Right lobe of liver (tissue), 4 donors: ENCODE measurements around a stretch of chr2.

- PRO-cap, 4 experiments: no peak in any of the 4 experiments
- RAMPAGE, long total RNA, 2 experiments: no peak in any of the 2 experiments
These were observed 68.1 kb downstream of the RHOB start for GRCh38 chr2:20514903-20515373.

DNA sequence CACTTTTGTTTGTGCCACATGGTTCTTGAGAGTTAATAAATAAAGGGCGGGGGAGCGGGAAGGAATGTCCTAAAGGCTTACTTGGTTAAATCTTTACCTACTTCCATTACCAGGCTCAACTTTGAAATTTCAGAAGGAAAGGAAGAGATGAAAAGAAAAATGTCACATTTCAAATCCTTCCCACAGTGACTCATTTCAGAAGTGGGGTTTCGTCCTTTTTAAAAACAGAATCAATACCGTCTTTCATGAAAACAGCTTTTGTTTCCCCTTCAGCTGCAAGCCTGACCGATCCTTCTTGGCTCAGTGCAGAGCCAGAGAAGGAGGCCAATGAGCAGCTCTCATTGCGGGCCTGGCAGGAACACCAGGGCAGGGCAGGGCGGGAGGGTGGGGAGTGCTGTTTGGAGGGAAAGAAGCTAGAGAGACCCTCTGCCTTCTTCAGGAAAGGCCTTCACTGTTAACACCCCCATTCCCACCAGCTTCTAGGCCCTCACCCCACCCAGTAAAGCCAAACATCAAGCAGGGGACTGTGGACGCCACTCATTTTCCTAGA, 70.1 kb downstream of the RHOB start:
- PRO-cap, 4 experiments: no peak in any of the 4 experiments
- RAMPAGE, long total RNA, 2 experiments: no peak in any of the 2 experiments

DNA sequence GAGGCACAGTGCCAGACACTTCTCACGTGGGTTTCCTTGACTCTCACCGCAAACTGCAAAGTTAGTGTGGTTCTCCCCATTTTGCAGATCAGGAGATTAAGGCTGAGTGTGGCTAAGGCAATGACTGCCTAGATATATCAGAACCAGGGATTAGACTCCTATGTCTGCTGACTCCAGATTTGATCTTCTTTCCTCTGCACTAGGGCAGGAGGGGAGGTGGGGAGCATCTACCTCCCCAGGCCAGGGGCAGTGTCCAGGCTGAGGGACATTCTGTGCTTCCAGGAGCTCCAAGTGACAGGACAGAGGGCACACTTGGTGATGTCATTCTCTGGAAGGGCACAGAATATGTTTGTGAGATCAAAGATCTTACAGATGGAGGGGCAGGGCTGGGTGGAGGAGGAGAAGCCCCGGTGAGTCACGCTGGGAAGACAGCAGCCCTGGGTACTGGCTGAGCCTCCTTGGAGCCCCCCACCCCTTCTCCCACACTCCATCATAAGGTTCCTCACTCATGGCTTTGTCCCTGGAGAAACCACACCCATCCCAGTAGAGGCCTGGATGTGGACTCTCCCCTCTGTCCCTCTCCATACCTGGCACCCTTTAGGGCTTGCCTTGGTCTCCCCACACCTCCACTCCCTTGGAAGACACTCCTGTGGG, 92.4 kb downstream of the RHOB start:
- PRO-cap, 4 experiments: peak in 2 of 4 experiments; most common plus-strand start position 371 of the sequence (in 1); most common minus-strand start position 293 of the sequence (in 1)
- RAMPAGE, long total RNA, 2 experiments: no peak in any of the 2 experiments

DNA sequence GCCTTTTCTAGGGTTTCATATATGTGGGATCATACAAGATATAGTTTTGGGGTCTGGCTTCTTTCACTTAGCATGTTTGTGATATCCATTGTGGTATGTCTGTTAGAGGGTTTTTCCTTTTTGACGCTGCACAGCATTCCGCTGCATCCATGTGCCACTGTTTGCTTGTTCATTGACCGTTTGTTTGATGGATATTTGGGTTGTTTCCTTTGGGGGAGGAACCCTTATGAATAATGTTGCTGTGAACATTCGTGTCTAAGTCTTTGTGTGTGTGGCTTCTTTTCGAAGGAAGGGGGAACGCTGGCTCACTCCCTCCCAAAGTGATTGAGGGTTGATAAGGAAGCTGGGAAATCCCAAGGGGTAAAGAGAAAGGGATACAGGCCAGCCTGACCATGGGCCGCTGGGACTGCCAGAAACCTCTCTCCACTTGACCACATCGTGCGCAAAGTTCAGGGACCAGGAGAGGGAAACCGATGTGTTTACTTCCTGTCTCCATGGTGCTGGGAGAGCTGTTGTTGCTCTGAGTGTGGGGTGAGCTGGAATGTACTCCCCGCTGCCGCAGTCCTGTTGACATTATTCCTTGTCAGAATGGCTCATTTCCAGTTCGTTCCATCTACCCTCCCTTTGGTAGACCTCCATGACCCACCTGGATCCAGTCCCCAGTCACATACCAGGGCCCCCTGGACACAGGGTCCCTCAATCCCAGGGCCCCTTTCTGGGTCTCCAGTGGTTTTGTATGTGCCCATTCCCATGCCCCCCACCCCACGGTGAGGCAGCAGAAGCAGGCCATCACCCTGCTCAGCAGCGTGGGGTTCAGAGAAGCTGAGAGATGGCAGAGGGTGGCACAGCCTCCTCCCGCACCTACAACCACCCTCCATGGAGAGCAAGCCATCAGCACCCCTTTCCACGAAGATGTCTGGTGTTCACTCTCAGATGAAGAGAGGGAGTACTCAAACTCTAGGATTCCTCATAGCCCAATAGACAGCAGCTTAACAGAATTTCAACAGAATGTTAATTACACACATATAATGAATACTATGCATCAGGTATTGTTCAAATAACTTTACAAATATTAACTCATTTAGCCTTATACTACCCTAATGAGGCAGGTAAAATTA, 39.5 kb downstream of the HS1BP3 start:
- PRO-cap, 4 experiments: peak in 4 of 4 experiments; most common plus-strand start position 496 of the sequence (in 1); most common minus-strand start position 429 of the sequence (in 4)
- RAMPAGE, long total RNA, 2 experiments: no peak in any of the 2 experiments

GRCh38 chr2:20641138-20642099, 9.5 kb downstream of the HS1BP3 start:
- PRO-cap, 4 experiments: peak in 2 of 4 experiments; most common plus-strand start chr2:20641612 (in 1); most common minus-strand start chr2:20641476 (in 1)
- RAMPAGE, long total RNA, 2 experiments: no peak in any of the 2 experiments

DNA sequence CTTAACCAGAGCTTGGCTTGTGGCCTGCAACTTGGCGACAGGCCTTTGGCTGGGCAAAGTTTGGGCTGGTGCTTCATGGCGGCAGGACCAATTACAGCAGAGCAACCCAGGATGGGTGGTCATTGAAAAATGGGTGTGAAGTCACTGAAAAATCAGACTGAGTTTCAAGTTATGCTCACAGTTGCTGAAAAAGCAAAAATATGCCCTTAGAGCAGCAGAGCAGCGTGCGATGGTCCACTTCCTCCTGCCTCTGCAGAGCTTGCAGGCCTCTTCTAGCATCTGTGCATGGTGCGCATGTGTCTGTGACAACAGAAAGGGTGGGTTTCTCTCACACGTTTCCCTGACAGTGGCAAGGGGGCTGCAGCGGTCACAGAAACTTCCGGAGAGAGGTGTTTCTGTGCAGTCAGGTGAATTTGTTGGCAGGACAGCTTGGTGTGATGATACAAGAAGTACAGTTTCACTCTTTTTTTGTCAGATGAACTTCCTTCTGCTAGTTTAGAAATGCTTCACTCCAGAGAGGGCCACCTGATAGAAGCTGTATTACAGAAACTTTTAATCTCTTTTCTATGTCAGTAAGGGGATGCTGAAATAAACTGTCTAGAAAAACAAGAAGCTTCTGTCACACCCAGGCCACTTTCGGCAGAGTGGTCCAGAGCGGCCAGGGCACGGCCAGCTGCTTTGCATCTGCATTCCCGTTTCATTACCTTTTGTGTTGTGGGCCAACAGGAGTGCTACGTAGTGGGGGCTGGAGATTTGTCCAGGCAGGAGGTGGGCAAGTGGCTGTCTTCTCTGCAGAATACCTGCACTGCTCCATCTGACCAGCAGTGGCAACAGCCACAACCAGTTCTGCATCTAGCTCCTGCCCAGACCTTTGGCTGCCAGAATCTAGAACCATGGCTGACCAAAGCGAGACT, 10.0 kb downstream of the GDF7 start:
- PRO-cap, 4 experiments: no peak in any of the 4 experiments
- RAMPAGE, long total RNA, 2 experiments: no peak in any of the 2 experiments

GRCh38 chr2:20796465-20796918, 26.4 kb downstream of the LDAH start:
- PRO-cap, 4 experiments: peak in 4 of 4 experiments; most common plus-strand start chr2:20796719 (in 4)
- RAMPAGE, long total RNA, 2 experiments: no peak in any of the 2 experiments

GRCh38 chr2:21014872-21015491, 28.9 kb downstream of the APOB start:
- PRO-cap, 4 experiments: peak in 2 of 4 experiments; most common minus-strand start chr2:21015145 (in 1)
- RAMPAGE, long total RNA, 2 experiments: no peak in any of the 2 experiments

- PRO-cap, 4 experiments: peak in 2 of 4 experiments; most common plus-strand start chr2:21037909 (in 1); most common minus-strand start chr2:21037728 (in 2)
- RAMPAGE, long total RNA, 2 experiments: no peak in any of the 2 experiments
These were observed 6.1 kb downstream of the APOB start for GRCh38 chr2:21037675-21038348.

DNA sequence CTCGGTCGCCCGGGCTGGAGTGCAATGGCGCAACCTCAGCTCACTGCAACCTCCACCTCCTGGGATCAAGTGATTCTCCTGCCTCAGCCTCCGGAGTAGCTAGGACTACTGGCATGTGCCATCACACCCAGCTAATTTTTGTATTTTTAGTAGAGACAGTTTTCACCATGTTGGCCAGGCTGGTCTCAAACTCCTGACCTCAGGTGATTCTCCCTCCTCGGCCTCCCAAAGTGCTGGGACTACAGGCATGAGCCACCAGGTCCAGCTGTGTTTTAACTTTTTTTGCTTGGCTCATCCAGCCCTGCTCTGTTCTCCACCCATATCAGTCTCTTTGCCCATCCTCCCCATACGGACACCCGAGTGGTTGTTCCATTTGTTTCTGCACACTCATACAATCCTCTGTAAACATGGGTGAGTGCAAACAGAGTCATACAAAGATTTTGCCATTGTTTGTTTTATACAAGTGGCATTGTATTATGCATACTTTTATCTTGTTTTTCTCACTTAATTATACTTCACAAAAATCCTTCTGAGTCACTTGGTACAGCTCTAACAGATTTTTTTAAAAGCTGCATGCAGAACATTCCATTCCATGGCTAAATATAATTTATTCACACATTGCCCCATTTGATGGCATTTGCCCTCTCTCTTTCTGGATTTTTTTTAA, 5.4 kb downstream of the APOB start:
- PRO-cap, 4 experiments: peak in 3 of 4 experiments; most common minus-strand start position 326 of the sequence (in 2)
- RAMPAGE, long total RNA, 2 experiments: no peak in any of the 2 experiments

DNA sequence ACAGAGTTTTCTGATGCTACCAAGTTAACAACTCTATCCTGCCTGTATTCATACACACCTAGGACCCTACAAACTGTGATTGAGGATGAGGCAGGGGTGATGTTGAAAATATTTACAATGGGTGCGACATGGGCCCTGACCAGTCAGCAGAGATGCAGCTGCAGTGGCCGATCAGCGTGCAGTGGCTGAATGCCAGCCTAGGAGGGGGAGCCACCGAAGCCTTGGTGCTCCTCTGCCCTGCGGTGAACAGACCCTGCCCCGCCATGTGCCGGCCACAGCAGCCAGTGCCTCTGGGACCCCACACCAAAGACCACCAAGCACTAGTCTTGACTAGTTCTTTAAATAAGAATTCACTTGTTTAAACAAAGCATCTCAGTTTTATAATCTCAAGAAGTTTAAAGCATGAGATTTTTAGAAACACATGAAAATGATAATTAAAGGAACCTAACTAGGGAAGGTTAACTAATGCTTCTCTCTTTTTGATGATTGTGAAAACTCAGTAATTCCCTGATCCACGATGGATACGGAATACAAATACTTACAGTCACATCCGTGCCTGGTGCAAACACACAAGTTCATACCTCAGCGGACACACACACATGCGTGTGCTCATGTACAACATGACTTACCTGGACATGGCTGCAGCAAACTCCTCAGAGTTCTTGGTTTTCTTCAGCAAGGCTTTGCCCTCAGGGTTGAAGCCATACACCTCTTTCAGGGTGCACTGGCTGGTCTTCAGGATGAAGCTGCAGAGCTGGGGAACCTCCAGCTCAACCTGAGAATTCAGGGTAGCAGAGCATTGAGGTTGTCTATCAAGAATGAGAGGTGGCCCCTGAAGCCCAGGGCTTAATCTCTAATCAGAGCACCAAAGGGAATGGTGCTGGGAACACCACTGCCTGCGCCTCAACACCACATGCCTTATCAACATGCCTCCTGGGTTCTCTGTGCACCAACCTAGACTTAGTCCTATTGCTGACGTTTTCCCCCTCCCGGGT, 3.3 kb downstream of the APOB start:
- PRO-cap, 4 experiments: peak in 4 of 4 experiments; most common plus-strand start position 193 of the sequence (in 1); most common minus-strand start position 324 of the sequence (in 3)
- RAMPAGE, long total RNA, 2 experiments: no peak in any of the 2 experiments

DNA sequence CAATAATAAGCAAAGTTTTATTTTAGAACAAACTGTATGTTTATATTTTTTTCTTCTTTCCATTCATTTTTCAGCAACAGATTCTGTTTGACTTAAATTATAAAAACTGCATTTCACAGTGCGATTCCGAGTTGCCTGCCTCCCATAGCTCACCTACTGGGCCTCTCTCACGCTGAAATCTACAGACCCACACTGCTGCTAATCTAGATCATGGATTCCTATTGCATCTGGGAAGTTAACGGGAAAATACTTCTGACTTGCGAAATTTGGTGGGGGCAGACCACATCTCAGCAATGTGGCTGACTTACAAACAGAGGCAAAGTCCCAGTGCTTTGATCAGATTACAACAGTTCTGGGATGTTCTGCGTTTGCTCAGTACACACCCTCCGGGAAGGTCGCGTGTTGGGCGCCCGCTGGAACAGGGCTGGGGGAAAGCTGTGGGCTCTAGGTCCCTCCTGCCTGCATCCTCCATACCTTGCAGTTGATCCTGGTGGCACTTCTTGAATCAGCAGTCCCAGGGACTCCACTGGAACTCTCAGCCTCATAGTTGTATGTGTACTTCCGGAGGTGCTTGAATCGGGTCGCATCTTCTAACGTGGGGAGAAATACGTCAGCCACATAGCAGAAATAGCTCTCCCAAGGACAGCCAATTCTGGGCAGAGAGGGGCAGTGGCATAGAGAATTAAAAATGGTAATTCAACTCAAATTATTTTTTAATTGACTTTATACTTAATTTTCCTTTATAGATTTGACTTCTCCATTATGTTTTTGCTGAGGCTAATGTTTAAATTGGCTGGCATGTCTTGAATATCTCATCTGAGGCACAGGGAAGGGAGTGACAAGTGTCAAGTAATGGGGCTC, 1.8 kb downstream of the APOB start:
- PRO-cap, 4 experiments: peak in 4 of 4 experiments; most common plus-strand start position 346 of the sequence (in 2); most common minus-strand start position 295 of the sequence (in 2)
- RAMPAGE, long total RNA, 2 experiments: start-site peak on the plus strand in 1 of 2 experiments, centred at position 572 of the sequence, 16 reads per replicate

DNA sequence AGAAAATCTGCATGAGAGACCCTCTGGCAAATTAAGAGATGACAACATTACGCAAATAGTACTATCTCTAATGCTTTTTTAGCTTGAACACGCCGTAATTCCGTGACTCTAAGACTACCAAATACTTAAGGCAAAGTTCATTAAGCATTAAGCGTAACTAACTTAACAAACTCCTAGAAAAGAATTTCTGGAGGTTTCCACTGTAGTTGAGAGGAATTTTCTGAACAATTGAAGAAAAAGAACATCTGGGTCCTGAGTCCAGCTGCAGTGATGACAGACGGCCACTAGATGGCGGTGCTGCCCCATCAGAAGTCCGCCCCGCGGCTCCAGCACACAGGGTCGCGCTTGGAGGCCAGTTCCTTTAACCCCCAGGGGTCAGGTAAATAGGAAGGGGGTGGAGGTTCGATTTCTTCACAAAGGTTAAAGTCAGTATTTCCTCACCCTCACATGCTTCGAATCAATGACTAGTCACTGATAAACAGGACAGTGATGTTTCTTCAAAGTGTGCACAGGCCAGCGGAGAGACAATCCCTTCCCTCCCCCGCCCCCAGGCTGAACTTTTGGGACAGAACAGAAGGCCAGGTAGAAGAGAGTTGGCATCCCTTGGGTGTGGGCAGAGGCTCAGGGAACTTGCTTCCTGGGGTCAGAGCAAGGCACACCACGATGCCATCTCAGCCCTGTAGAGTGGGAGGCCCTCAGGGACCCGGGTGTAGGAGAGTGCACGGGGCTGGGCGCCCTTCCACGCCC, 952 bp downstream of the APOB start:
- PRO-cap, 4 experiments: peak in 4 of 4 experiments; most common plus-strand start position 500 of the sequence (in 3); most common minus-strand start position 113 of the sequence (in 3)
- RAMPAGE, long total RNA, 2 experiments: no peak in any of the 2 experiments

GRCh38 chr2:21070325-21071347, 26.8 kb upstream of the APOB start:
- PRO-cap, 4 experiments: peak in 4 of 4 experiments; most common plus-strand start chr2:21070926 (in 3); most common minus-strand start chr2:21070414 (in 4)
- RAMPAGE, long total RNA, 2 experiments: start-site peak on the plus strand in 2 of 2 experiments, at chr2:21070920-21070979 at its widest, 110 to 228 reads per replicate

DNA sequence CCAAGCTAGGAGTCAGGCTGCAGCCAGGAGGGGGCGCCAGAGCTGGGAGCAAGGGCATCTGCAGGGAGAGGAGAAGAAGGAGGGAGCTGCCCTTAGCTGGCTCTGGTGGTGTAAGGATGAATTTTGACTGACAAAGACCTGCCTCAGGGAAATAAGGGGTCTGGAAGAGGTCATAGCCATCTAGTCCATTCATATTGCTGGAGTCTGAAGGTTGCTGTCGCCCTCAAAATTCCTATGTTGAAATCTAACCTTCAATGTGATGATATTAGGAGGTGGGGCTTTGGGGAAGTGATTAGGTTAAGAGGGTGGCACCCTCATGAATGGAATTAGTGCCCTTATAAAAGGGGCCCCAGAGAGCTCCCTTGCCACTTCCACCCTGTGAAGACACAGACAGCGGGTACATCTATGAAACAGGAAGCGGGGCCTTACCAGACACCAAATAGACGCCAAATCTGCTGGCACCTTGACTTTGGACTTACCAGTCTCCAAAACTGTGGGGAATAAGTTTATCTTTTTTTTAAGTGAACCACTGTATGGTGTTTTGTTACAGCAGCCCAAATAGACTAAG, 298.5 kb downstream of the TDRD15 start:
- PRO-cap, 4 experiments: peak in 2 of 4 experiments; most common plus-strand start position 57 of the sequence (in 1); most common minus-strand start position 234 of the sequence (in 1)
- RAMPAGE, long total RNA, 2 experiments: no peak in any of the 2 experiments

- PRO-cap, 4 experiments: peak in 3 of 4 experiments; most common minus-strand start chr2:21603850 (in 3)
- RAMPAGE, long total RNA, 2 experiments: no peak in any of the 2 experiments
These were observed 479.9 kb downstream of the TDRD15 start for GRCh38 chr2:21603775-21604030.

GRCh38 chr2:23268454-23268828, 116.5 kb upstream of the KLHL29 start:
- PRO-cap, 4 experiments: peak in 1 of 4 experiments; most common minus-strand start chr2:23268605 (in 1)
- RAMPAGE, long total RNA, 2 experiments: no peak in any of the 2 experiments

- PRO-cap, 4 experiments: peak in 3 of 4 experiments; most common plus-strand start chr2:23361003 (in 3)
- RAMPAGE, long total RNA, 2 experiments: no peak in any of the 2 experiments
These were observed 24.1 kb upstream of the KLHL29 start for GRCh38 chr2:23360839-23361302.

DNA sequence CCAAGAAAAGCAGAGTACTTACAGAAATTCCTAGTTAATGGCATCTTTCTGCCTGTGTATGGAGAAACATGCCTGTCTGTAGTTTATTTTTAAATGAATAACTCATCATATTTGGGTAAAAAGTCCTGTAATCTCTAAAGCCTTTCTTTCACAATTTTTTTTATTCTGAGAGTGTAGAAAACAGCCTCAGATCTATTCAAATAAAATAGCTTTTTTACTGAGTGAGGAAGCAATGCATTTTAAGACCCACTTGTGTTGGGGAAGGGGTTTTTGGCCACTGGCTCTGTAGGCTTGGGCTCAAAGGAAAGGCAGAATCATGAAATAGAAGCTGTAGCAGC, 82.4 kb downstream of the KLHL29 start:
- PRO-cap, 4 experiments: no peak in any of the 4 experiments
- RAMPAGE, long total RNA, 2 experiments: no peak in any of the 2 experiments

DNA sequence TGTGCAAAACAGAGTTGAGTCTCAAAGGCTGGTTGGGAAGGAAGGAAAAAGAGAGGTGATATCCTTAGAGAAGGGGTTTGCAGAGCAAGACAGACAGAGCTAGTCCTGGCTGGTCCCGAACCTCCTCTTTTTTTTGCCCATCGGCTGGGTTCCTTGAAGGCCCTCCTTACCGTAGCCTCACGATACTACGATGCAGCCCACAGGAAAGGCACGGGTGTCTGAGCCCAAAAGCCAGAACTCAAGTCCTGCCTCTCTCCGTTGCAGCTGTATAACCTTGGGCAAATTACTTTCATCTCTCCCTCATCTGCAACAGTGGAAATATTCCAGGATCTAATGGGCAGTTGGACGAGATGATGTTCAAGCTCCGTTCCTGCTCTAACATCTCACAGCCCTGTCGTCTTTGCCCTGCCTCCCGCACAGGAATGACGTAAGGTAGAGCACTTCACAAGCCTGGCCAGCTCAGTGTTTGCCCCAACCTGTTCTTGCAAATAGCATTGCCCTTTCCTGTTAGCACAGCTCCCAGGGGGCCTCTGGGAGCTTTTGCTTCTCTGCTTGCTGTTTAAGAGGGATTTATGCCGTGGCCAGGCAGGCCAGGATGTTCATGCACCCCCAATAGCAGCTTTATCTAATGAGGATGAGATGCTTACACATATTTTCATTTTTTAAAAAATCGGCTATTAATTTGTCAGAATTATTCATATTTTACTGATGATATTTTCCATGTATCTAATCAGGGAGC, 107.9 kb downstream of the KLHL29 start:
- PRO-cap, 4 experiments: no peak in any of the 4 experiments
- RAMPAGE, long total RNA, 2 experiments: no peak in any of the 2 experiments